Adrenal gland (tissue), 7 donors: ENCODE data around the gene SARS1.

- PRO-cap, 3 experiments: peak in 3 of 3 experiments; most common plus-strand start chr1:109213907 (in 2); most common minus-strand start chr1:109213805 (in 2)
- RAMPAGE, long total RNA, 4 experiments: start-site peak on the plus strand in 4 of 4 experiments, at chr1:109213912-109213975 at its widest, 648 to 5,742 reads per replicate
- RRBS: under 1% methylated on average over 27 of the region's 38 CpGs
Observed at GRCh38 chr1:109213684-109214241, at the start of gene SARS1. TSS of gene SARS1 (plus strand) at chr1:109213918.

DNA sequence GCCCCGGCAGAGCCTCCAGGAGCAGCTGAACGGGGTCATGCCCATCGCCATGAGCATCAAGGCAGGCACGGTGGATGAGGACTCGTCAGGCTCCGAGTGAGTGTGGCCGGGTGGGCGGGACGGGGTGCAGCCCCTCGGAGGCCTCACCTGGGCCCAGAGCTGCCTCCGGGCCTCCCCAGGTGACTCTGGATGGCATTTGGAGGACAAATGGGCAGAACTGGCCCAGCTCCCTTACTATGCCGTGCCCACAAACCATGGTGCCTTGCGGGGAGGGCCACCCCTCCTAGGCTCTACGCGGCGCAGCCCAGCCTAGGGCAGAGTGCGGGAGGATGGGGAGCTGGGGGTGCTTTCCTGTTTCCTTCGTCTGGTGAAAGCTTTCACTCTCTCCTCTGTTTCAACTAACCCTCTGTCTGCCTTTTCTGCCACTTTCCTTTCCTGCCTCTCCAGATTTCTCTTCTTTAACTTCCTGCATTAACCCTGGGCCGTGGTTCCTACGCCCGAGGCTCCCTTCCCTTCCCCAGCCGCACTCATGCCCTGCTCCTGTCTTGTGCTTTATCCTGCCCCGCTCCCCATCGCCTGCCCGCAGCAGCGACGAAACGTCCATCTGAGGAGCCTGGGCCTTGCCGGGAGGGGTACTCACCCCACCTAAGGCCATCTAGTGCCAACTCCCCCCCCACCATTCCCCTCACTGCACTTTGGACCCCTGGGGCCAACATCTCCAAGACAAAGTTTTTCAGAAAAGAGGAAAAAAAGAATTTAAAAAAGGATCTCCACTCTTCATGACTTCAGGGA is 9.2 kb downstream of the PSRC1 start:
- PRO-cap, 3 experiments: no peak in any of the 3 experiments
- RAMPAGE, long total RNA, 4 experiments: no peak in any of the 4 experiments
- RRBS: 86% methylated on average over 9 of the region's 29 CpGs

- PRO-cap, 3 experiments: no peak in any of the 3 experiments
- RAMPAGE, long total RNA, 4 experiments: no peak in any of the 4 experiments
- RRBS: no CpG with 5 or more reads among the region's 7 CpGs
Observed at GRCh38 chr1:109304305-109305356, 2.2 kb downstream of the MYBPHL start.

DNA sequence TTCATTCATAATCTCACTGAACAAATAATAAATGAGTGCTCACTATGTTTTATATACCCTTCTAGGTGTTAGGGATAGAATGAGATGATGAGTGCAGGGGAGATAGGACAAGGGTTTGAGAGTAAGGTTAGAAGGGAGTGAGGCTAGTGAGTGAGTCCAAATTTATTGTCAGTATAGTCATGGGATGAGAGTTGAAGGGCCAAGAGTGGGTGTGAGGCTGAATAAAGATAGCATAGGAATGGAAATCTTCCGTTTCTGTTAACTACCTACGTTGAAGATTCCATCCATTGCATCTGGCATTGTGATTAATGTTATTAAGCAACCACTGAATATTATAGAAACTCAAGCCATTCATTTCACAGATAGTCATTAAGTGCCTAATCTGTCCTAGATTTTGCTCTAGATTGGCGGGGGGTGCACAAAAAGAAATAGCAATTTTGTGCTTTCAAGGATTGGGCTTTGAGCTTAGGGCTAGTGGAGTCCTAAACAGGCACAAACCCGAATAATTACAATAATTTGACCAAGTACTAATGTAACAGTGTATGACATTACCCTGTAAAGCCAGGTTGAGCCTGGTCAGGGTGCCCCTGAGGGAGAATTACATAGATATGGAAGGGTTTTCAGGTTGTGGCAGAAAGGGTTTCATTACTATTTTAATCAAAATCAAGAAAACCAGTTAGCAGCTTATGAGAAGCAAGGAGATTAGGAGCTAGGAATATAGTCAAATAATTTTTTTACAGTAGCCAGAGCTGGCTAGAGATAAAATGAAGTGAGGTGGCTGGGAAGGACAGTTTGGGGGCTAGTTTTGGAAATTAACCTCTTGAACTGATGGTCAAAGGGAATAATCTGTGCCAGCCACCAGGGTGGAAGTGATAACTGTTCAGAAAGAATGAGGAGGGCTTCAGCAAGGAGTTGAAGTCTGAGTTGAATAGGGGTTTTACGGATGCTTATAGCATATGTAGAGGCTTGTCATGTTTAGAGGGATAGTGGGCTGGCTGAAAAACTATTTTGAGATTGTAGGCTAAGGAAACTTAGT is 17.2 kb downstream of the GNAI3 start:
- PRO-cap, 3 experiments: no peak in any of the 3 experiments
- RAMPAGE, long total RNA, 4 experiments: no peak in any of the 4 experiments
- RRBS: no CpG with 5 or more reads among the region's 5 CpGs

- PRO-cap, 3 experiments: no peak in any of the 3 experiments
- RAMPAGE, long total RNA, 4 experiments: no peak in any of the 4 experiments
- RRBS: no CpG with 5 or more reads among the region's 13 CpGs
Observed at GRCh38 chr1:109606060-109606927, 13.1 kb downstream of the GNAT2 start.

DNA sequence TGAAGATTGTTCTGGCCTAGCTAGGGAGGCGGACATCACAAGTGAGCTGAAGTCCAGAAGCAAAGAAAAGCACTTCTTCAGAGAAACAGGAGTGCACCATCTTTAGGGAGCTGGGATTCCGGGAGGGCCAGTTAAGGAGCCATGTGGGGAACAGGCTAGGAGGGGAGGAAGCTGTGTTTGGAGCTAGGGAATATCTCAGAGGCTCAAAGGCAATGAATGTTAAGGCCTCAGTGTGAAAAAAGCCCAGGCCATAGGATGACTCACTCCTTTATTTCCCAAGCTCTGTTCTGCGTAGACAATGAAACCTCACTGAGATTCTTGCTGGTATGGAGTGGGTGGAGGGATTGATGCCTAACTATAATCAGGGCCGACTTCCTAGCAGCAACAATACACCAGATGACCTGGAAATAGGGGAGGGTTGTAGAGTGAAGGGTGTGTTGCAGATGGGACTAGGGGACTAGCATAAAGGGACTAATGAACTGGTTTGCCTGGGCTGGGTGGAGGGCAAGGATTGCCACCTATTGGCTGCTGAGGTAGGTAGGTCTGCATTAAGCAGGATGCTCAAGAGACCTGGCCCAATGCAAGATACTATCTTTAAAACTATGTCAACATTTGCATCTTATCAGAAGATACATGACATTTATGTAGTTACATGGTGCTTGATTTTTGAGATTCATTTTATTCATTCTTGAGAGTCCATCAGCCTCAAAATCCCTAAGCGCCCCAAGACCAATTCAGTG is 2.0 kb downstream of the GNAT2 start:
- PRO-cap, 3 experiments: peak in 3 of 3 experiments; most common plus-strand start position 358 of the sequence (in 3); most common minus-strand start position 214 of the sequence (in 3)
- RAMPAGE, long total RNA, 4 experiments: no peak in any of the 4 experiments
- RRBS: no CpG with 5 or more reads among the region's 5 CpGs

DNA sequence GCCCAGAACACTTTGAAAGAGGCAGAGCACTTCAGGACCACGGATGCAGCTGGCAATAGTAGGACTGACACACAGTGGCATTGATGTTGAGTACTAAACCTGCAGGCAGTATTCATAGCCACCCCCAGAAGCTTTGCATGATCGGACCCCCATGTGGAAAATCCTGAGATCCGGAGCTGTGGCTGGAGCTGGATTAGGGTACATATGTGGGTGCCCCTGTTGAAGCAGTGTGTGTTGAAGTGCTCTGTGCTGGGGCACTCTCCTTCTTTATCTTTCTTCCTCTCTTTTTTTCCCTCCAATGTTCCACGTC is 3.5 kb downstream of the GSTM5 start:
- PRO-cap, 3 experiments: no peak in any of the 3 experiments
- RAMPAGE, long total RNA, 4 experiments: no peak in any of the 4 experiments
- RRBS: no CpG with 5 or more reads among the region's 4 CpGs

DNA sequence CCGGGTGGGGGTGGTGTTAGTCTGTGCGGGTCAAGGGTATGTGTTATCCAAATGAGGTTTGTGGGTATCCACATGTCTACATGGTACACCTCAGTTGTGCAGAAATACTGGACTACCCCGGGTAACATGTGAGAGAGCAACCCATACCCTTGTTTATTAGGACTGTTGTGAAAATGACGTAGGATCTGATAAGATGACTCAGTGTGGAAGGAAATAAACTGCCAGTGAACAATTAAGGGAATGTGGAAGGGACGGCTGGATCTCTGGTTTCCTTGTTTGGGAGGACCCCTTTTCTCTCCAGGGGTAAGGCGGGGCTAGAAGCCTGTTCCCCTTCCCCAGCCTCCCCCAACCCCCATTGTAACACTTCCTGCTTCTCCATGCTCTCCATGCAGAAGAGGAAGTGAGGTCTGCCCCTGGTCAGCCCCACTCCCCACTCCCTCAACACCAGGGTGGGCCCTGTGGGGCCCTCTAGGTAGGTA is 741 bp downstream of the EPS8L3 start:
- PRO-cap, 3 experiments: peak in 2 of 3 experiments; most common plus-strand start position 231 of the sequence (in 2)
- RAMPAGE, long total RNA, 4 experiments: no peak in any of the 4 experiments
- RRBS: 60% methylated on average over 3 of the region's 6 CpGs

- PRO-cap, 3 experiments: no peak in any of the 3 experiments
- RAMPAGE, long total RNA, 4 experiments: no peak in any of the 4 experiments
- RRBS: no CpG with 5 or more reads among the region's 7 CpGs
Observed at GRCh38 chr1:109852369-109852775, 58.3 kb upstream of the CSF1 start.

- PRO-cap, 3 experiments: no peak in any of the 3 experiments
- RAMPAGE, long total RNA, 4 experiments: no peak in any of the 4 experiments
- RRBS: no CpG with 5 or more reads among the region's 11 CpGs
Observed at GRCh38 chr1:109923048-109923677, 12.5 kb downstream of the CSF1 start.

DNA sequence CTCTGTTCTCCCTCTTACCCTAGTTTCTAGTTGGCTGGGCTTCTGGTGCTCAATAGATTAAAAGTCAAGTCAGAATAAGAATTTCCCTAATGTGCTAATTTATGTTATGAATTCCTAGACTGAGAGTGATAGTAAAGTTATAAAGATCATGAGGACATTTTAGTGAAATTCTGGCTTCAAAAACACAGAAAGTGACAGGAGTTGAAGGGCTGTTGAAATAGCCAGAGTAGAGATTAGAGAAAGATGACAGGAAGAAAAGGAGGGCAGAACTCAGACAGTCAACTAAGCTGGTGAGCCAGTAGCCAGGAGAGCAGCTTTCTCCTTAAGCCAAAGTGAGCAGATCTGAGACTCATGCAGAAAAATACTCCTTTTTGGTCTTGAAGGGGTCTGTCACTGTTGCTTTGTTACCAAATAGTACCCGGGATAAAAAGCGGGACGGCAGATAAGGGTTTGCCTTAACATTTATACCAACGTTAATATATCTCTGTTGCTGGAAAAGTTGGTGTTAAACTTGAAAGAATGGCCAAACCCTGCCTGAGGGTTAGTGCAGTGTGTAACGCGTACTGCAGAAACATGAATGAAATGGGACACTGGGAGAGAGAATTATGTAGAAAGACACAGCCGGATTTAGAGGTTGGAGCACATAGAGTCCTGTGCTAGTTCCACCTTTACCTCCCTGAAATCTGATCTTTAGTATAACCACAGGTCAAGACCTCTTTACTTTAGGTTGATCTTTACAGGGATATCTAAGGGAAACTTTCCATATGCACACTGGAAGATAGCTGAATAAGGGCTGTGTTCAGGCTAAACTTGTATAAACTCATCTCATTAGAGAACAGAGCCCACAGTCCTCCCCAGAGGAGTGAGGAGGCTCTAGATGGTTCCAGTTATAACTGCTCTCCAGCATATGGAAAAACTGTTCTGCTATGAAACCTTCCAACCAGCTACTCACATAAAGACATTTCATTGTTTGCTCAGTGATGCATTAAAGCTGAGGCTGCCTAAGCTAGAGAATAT is 12.9 kb downstream of the AHCYL1 start:
- PRO-cap, 3 experiments: peak in 1 of 3 experiments; most common plus-strand start position 240 of the sequence (in 1)
- RAMPAGE, long total RNA, 4 experiments: no peak in any of the 4 experiments
- RRBS: no CpG with 5 or more reads among the region's 7 CpGs

GRCh38 chr1:110030983-110031432 is 3.4 kb upstream of the STRIP1 start:
- PRO-cap, 3 experiments: no peak in any of the 3 experiments
- RAMPAGE, long total RNA, 4 experiments: no peak in any of the 4 experiments
- RRBS: no CpG with 5 or more reads among the region's 4 CpGs

GRCh38 chr1:110311866-110312268 is 27.3 kb upstream of the RBM15 start:
- PRO-cap, 3 experiments: peak in 1 of 3 experiments; most common plus-strand start chr1:110312029 (in 1)
- RAMPAGE, long total RNA, 4 experiments: no peak in any of the 4 experiments
- RRBS: no CpG with 5 or more reads among the region's 4 CpGs

- PRO-cap, 3 experiments: no peak in any of the 3 experiments
- RAMPAGE, long total RNA, 4 experiments: no peak in any of the 4 experiments
- RRBS: no CpG with 5 or more reads among the region's 14 CpGs
Observed at GRCh38 chr1:110330096-110330623, 9.0 kb upstream of the RBM15 start.

- PRO-cap, 3 experiments: no peak in any of the 3 experiments
- RAMPAGE, long total RNA, 4 experiments: no peak in any of the 4 experiments
- RRBS: no CpG with 5 or more reads among the region's 8 CpGs
Observed at GRCh38 chr1:110385012-110385535, 5.8 kb downstream of the SLC16A4 start.

- PRO-cap, 3 experiments: no peak in any of the 3 experiments
- RAMPAGE, long total RNA, 4 experiments: no peak in any of the 4 experiments
- RRBS: no CpG with 5 or more reads among the region's 4 CpGs
Observed at GRCh38 chr1:110433694-110434189, 17.2 kb upstream of the PROK1 start.

- PRO-cap, 3 experiments: no peak in any of the 3 experiments
- RAMPAGE, long total RNA, 4 experiments: no peak in any of the 4 experiments
- RRBS: no CpG with 5 or more reads among the region's 7 CpGs
Observed at GRCh38 chr1:110450036-110450625, 818 bp upstream of the PROK1 start.

DNA sequence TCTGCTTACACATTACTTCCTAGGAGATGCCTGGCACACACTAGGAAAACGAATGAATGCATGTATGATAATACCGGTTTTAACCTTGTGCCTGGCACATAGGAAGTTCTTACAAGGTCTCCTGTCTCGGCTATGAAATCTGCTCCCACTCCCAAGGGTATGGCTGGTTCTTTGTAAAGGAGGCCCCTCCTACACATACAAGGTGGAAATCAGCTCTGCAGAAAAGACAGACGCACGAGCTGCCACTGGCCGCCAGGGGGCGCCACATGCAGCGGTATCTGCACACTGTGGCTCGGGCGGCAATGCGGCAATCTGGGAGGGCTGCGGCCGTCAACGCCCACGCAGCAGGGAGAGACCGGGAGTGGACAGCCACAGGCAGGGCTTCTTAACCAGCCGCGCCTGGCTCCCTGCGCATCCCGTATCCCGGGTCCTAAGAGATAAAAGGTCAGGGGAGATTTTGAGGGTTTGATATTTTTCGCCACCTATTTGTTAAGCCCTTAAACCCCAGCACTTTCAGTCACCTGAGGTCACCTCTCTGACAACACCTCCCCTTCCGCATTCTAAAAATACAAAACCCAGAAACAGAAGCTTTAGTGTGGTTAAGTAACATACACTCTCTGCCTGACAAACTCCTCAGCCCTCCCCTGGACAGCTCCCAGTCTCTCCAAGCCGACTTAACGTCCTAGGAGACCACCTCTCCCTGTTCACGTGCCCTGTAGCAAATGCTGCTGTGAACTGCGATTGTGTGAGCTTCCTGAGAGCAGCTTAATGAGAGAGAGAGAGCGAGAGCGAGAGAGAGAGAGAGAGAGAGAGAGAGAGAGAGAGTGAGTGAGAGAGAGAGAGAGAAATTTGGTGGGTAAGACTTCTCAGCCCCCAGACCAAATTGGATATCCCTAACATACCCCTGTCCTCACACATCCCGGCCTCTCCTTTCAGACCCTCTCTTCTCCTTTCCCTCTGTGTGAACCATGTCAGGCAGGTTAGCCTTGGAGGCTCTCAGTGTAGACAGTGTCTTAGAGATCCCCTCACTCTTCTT is 13.4 kb upstream of the KCNA2 start:
- PRO-cap, 3 experiments: no peak in any of the 3 experiments
- RAMPAGE, long total RNA, 4 experiments: no peak in any of the 4 experiments
- RRBS: 2% methylated on average over 6 of the region's 30 CpGs

- PRO-cap, 3 experiments: no peak in any of the 3 experiments
- RAMPAGE, long total RNA, 4 experiments: no peak in any of the 4 experiments
- RRBS: no CpG with 5 or more reads among the region's 3 CpGs
Observed at GRCh38 chr1:110636002-110636508, 29.9 kb upstream of the KCNA2 start.

DNA sequence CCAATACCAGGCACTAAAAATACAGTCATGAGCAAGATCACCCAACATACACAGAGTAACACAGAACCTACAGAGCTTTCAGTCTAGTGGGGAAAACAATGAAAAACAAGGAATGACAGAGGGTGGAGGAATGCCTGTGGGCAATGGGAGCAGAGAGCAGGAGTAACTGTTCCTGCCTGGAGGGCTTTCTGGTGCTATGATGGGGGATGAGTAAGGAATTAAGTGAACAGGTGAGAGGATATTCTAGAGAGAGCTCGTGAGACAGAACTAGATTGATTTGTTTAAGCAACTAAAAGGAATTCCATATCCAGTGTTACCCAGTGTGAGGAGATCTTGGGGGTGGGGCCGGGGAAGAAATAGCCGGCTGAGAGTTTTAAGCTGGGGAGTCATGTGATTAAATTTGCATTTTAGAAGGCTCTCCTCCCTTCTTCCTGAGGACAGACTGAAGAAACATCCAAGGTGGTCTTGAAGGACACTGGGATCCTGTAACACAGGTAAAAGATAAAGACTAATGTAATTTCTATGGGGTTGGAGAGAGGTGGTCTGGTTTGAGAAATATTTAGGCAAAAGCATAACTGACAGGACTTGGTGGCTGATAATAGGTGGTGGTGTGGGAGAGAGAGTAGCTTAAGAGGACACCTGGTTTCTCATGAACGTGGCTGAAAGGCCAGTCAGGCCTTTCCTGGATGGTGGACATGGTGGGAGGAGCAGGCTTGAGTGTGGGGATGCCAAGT is 2.0 kb upstream of the CD53 start:
- PRO-cap, 3 experiments: no peak in any of the 3 experiments
- RAMPAGE, long total RNA, 4 experiments: no peak in any of the 4 experiments
- RRBS: no CpG with 5 or more reads among the region's 4 CpGs